Measurements from ENCODE around the genes SFN and TMEM222.

- RRBS, result no CpG with 5 or more reads among the region's 6 CpGs
These were observed 7.9 kb upstream of the SFN start for GRCh38 chr1:26854960-26855470.

- RRBS, result 59% methylated on average over 4 of the region's 14 CpGs
These were observed 5.7 kb upstream of the SFN start for GRCh38 chr1:26856946-26857934.

DNA sequence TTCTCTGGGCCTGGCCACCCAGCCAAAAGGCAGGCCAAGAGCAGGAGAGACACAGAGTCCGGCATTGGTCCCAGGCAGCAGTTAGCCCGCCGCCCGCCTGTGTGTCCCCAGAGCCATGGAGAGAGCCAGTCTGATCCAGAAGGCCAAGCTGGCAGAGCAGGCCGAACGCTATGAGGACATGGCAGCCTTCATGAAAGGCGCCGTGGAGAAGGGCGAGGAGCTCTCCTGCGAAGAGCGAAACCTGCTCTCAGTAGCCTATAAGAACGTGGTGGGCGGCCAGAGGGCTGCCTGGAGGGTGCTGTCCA lies at the start of gene SFN:
TSS of gene SFN (plus strand) at position 52 of the 305 bp plus-strand sequence.
- RRBS, result 28% methylated on average over 1 of the region's 13 CpGs

DNA sequence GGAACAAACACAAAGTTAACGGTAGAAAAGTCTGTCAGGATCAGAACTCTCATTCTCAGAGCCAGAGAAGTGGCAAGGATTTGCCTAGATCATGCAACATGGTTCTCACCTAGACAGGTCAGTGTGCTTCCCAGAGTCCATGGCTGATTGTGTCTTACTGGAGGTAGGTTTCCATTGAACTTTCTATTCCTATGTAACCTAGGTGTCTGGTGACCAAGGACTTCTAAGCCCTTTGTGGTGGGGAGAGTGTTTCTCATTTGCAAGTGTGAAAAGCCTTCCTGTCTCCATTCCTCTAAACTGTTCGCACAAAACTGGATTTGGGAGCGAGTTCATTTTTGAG lies 1.0 kb downstream of the NUDC start:
- RRBS, result no CpG with 5 or more reads among the region's 3 CpGs

- RRBS, result 5% methylated on average over 5 of the region's 50 CpGs
These were observed 18.8 kb upstream of the TENT5B start for GRCh38 chr1:27031129-27032253.

DNA sequence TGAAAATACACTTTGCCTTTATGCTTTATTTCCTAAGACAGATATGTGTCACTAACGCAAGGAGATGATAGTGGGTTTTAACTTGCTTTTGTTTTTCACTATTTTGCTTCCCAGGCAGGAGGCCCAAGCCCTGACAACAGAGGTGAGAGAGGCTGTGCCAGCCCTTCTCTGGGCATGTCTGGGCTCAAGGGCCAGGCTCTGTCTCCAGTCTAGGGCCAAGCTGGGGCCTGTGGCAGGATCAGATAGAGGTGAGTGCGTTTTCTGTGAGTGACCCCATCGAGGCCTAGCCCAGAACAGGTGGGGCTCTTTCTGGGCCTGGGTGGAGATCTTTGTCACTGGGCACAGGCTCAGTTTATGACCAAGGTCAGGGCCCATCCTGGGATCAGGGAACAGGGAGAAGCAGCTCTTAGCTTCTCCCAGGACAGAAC lies 20.7 kb upstream of the TENT5B start:
- RRBS, result no CpG with 5 or more reads among the region's 3 CpGs

DNA sequence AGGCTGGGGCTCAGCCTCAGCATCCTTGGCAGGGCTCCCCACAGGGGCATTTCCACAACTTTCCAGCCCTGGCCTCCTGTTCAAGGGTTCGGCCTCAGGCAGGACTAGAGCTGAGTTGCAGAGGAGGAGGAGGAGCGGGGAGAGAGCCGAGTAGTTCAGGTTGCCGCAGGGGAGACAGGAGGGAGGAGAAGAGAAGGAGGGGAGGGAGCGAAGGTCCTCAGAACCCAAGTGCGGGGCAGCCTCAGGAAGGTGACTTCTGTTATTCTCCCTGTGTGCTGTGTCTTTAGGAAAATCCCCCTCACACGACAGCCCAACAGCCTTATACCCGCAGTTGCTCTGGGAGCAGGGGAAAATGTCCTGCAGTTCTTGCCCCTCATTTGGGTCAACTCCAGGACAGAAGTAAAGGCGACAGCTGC lies 46.4 kb upstream of the TENT5B start:
- RRBS, result no CpG with 5 or more reads among the region's 9 CpGs

DNA sequence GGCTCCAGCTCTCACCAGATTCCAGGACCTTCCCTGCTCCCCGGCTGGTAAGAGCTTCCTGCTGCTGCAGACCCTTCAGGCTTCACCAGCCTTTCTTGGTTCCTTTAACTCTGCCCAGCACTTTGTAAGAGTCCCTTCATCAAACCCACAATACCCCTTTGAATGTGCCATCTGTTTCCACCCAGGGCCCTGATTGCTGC lies 67.5 kb downstream of the SLC9A1 start:
- RRBS, result no CpG with 5 or more reads among the region's 1 CpG

DNA sequence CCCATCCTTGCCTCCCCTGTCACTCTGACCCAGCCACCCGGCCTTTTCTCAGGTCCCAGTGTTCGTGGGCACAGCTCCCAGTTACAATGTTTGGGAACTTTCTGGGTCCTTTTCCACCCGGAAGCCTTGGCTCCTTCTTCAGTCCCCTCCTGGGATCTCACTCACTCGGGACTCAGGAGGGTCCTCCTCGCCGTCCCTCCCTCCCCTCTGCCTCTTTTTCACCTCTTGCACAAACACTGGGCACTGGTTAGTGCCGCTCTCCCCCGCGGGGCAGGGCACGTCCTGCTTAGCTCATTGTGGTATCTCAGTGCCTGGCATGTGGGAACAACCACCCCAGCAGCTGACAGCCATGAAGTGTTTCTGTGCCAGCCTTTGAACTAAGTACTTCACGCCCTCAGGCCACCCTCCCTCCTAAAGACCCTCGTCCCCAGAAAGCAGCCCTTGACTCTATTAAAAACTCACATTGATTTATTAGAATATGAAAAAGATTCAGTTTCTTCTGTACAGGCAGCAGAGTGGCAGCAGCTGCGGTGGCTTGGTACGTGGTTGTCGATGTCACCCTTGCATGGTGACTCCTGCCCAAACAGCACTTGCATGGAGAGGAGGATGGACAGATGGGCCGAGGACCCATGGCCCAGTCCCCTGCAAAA lies 56.4 kb downstream of the SLC9A1 start:
- RRBS, result 83% methylated on average over 3 of the region's 16 CpGs

DNA sequence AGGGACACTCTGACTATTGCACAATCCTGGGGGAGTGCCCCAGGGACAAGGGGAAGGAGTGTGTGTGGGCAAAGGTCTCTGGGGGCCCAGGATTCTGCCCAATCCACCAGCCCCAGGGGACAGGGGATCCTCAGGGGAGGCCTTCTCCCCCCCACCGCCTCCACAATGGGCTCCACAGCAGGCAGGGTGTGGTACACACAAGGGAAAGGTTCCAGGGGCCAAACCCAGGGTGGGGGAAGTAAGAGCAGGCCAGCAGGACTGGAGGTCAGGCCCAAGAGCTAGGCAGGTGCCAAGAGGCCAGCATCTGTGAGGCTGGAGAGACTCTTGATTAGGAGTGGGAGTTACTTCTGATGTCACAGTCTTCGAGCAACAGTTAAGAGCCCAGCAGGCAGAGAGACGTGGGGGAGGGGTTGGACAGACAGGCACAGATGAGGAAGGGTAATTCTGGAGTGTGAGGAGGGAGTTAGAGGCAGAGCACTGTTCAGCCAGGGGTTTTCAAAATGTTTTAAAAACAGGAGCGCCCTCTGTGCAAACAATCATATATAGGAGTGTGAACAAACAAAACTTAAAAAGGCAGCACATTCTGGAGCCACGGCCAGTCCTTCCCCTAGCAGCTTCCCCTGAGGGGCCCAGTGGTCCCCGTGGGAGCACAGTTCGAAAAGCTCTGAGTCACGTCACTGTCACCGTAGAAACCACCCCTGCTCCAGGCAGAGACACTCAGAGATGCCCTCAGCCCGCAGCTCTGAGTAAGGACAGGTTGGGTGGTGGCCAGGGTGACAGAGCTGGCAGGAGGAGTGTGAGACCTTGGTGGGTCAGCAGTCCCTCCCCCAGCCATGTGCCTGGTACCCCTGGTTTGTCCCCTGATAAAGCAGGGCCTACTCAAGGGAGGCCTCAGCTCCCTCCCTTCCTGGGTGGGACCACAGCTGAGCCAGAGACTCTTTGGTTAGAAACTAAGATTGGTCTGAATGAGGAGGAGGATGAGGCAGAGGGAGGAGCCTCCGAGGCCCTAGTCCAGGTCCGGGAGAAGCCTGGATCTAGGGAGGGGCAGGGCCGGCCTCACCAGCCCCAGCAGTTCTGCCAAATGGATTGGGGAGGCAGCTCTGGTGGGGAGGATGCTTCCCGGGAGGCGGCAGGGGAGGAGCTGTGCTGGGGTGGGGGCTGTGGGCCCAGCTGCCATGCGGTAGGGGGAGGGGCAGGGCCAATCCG lies 55.5 kb downstream of the SLC9A1 start:
- RRBS, result 70% methylated on average over 5 of the region's 17 CpGs

- RRBS, result no CpG with 5 or more reads among the region's 7 CpGs
These were observed 29.9 kb downstream of the SLC9A1 start for GRCh38 chr1:27124949-27125576.

- RRBS, result no CpG with 5 or more reads among the region's 10 CpGs
These were observed 22.3 kb downstream of the SLC9A1 start for GRCh38 chr1:27132435-27133123.

DNA sequence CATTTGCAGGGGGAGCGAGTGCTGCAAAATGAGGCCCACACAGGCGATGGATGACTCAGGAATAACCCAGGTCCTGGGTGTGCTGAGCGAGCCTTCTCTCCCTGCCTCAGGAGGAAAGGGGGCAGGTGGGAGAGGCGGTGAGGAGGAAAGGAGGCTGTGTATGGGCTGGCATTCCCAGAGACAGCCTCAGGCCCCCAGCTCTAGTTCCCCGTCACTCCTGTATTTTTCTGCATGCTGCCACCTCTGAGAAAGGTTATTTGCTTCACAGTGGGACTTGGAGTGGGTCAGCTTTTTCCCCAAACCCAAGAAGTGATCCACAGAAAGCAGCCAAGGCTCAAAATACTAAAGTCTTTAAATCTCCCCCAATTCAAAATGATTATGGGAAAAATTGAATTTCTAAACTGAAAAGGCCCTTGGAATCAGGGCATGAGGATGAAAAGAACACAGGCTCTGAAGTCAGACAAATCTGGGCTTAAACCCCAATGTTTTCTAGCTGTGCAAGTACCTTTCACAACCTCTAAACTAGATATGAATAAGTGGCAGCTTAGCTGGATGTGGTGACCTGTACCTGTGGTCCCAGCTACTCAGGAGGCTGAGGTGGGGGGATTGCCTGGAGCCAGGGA lies 8.7 kb downstream of the SLC9A1 start:
- RRBS, result no CpG with 5 or more reads among the region's 5 CpGs

DNA sequence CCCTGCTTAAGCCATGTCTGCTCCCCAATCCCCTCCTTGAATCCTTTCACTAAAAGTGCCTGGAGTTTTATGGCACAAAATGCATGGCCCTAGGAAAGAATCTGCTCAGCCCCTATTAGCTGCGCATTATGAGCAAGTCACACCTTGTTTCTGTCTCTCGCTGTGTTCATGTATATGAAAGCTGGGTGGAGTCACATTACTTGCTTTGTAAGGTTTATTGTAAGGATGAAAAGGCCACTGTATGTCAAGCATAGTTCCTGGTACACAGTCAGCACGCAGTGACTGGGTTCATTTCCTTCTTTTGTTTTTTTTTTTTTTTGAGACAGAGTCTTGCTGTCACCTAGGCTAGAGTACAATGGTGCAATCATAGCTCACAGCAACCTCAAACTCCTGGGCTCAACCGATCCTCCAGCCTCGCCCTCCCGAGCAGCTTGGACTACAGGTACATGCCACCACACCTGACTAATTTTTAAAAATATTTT lies 6.7 kb upstream of the SLC9A1 start:
- RRBS, result no CpG with 5 or more reads among the region's 6 CpGs

DNA sequence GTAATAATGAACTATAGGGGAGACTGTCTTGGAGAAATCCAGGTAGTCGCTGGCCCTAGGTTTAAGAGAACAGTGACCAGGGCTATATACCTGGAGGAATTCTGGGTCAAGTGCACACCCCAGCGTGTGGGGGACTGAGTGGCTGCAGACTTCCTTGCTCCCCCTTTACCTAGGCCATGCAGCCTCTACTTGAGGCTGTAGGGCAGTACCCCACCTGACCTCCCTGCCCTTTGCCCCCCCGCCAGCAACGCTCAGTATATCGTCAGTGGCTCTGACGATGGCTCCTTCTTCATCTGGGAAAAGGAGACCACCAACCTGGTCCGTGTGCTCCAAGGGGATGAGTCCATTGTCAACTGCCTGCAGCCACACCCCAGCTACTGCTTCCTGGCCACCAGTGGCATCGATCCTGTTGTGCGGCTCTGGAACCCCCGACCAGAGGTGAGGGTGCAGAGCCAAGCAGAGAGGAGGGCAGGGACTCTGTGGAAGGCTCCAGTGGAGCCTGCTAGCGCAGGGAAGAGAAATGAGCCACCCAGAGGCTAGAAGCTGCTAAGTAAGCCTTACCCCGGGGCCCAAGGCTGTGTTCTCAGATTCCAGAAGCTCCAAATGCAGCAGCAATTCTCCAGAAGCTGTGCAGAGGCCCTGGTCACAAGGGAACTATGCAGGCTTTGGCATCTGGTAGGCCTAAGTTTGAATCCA lies 17.1 kb upstream of the TMEM222 start:
- RRBS, result no CpG with 5 or more reads among the region's 12 CpGs

- RRBS, result 1% methylated on average over 19 of the region's 72 CpGs
These were observed at the start of gene TMEM222 for GRCh38 chr1:27321751-27322804. TSS of gene TMEM222 (plus strand) at chr1:27322163.

GRCh38 chr1:27322805-27323209 lies 844 bp downstream of the TMEM222 start:
- RRBS, result no CpG with 5 or more reads among the region's 5 CpGs

DNA sequence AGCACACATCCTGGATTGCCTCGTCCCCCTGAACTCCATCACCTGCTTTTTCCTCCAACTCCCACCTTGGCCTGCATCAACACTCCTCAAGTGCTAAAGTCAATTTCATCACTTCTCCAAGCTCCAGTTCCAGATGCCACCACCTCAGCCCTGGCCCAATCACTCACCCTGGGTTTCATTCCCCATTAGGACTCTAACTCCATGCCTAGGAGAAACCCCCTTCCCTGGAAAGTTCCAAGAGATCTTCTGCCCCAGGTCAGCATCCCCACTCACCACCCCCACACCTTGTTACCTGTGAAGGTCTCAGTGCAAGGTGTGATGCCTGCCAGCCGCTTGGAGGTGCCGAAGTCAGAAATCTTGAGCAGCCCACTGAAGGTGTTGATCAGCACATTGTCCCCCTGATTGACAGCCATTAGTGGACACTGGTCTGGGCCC lies 7.6 kb downstream of the MAP3K6 start:
- RRBS, result no CpG with 5 or more reads among the region's 3 CpGs

DNA sequence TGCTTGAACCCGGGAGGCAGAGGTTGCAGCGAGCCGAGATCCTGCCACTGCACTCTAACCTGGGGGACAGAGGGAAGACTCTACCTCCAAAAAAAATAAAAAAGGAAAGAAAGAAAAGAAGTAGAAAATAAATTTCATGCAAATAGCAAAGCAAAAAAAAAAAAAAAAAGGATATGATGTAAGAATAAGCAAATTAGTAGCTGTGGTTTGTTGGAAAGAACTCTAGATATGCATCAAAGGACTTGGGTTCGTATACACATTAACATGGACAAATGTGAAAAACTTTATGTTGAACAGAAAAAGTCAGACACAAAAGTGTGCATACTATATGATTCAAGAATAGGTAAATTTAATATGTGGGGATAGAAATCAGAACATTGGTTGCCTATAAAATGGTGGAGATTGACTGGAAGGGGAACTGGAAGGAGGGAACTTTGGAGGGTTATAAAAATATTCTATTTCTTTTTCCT lies 11.8 kb downstream of the WASF2 start:
- RRBS, result no CpG with 5 or more reads among the region's 4 CpGs

GRCh38 chr1:27527707-27528805 lies 38.1 kb upstream of the WASF2 start:
- RRBS, result 2% methylated on average over 31 of the region's 83 CpGs